Measurements from ENCODE around the gene AMD1.

- RRBS: no CpG with 5 or more reads among the region's 10 CpGs
Observed at GRCh38 chr6:109876937-109877351, 101.2 kb upstream of the GPR6 start.

- RRBS: under 1% methylated on average over 19 of the region's 69 CpGs
Observed at GRCh38 chr6:110178531-110179401, 704 bp downstream of the WASF1 start.

GRCh38 chr6:110542755-110543183 is 66.4 kb upstream of the SLC22A16 start:
- RRBS: no CpG with 5 or more reads among the region's 7 CpGs

DNA sequence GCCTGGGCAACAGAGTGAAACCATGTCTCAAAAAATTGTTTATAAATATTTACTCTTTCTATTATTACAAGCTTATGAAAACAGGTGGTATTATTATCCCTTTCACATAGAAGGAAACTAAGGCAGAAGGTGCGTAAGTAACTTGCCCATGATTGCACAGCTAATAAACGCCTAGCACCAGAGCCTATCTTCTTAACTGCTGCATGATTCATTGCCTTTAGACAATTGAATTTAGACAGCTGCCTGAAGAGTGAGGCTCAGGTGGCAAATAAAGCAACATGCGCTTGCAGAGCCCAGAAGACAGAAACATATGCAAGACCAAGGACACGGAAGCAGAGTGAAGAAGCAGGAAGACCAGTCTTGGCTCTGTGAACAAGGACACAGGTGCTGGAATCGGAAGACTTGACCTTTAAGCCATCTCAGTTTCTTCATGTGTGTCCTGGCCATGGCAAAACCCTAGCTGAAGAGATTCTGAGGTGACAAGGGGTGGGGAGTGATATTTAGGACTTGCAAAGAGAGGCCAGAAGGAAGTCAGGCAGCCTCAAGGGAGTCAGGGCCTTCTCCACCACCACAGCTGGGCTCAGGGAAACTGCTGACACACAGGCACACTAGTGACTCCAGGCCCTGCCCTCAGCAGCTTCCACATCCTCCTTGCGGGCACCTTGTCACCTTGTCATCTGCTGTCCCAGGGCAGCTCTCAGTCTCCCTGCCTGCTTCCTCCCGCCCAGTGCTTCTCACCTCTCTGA is 91.7 kb upstream of the SLC22A16 start:
- RRBS: no CpG with 5 or more reads among the region's 7 CpGs

- RRBS: no CpG with 5 or more reads among the region's 7 CpGs
Observed at GRCh38 chr6:110771767-110772308, 43.4 kb downstream of the CDK19 start.

DNA sequence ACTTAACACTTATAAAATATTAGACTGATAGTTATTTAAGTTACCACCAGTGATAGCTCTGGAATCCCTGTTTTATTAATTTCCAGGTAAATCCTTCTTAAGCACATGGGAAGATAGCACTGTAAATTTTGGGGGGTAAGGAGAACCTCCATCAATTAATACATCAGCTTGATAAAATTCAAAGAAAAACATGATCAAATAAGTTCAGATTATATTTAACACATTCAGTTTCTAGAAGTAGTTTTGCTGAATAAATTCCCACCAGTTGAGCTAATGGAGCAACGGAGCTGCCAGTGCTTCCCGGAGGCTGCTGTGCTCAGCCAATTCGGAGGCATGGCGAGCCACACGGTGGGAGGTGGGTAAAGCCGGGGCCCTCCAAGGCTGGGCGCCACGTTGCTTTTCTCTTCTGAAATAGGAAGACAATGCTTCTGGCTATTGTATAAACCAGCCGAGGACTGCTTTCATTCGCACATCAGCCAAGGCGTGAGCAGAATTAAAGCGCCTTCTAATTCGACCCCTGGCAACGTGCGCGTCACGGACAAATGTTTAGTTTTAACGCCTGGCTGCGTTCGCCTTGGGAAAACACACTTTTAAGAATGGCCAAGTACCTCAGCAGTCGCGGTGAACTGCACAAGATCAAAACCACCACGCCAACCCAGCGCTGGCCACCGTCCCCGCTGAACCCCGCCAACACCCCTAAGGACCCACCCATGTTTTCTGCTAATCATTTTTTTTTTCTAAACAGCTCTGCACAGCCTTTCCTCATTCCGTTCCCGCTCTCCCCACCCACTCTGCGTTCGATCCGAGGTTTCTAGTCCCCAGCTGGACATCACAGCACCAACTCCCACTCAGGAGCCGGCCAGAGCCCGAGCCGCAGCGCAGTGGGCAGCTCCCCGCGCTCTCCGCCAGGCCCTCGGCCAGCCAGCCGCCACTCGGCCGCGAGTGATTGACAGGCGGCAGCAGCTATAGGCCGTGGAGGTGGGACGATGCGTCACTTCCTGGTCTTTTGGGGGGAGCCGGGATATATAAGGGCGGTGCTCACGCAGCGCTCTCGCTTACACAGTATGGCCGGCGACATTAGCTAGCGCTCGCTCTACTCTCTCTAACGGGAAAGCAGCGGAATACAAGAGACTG is at the start of gene AMD1:
Gene AMD1, plus strand, starts transcription at position 1,054 of the 1,134 bp plus-strand sequence.
- RRBS: 1% methylated on average over 9 of the region's 59 CpGs

GRCh38 chr6:110894013-110894869 is 19.7 kb downstream of the AMD1 start:
- RRBS: no CpG with 5 or more reads among the region's 4 CpGs

GRCh38 chr6:110959380-110959655 is 812 bp downstream of the GTF3C6 start:
- RRBS: no CpG with 5 or more reads among the region's 3 CpGs

DNA sequence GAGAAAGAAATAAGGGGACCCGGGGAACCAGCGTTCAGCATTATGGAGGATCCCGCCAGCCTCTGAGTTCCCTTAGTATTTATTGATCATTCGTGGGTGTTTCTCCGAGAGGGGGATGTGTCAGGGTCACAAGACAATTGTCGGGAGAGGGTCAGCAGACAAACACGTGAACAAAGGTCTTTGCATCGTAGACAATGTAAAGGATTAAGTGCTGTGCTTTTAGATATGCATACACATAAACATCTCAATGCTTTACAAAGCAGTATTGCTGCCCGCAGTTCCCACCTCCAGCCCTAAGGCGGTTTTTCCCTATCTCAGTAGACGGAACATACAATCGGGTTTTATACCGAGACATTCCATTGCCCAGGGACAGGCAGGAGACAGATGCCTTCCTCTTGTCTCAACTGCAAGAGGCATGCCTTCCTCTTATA is 3.9 kb upstream of the MFSD4B start:
- RRBS: no CpG with 5 or more reads among the region's 13 CpGs

DNA sequence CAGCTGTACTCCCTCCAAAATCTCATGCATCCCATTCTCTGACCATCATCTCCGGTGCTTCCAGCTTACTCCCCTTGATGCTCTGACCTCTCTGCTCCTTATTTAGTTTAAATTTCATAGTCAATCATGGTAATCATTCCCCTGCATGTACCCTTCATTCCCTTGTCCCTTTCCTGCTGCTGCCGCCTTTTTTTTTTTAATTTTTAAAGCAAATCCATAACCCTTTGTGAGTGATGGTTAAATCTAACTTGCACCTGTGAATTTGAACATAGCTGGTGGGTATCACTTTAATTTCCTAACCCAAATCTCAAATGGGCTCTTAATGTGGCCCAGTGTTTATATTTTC is 86.4 kb downstream of the MFSD4B start:
- RRBS: no CpG with 5 or more reads among the region's 2 CpGs

DNA sequence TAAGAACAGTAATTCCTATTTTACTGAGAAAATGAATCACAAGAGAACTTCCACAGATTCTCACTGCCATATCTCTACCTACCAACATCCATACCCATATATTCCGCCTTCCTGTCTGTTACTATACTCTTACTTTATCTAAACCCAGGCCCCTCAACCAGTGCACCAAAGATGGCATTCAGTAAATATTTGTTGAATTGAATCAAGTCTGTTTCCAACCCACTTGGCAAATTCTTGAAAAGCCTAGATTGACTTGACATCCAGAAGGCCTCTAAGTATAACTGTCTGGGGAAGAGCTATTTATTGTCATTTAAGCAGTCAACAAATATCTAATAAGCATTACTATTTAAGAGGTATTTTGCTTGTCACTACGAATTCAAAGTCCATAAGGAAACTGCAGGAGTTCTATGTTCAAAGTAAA is 86.9 kb downstream of the MFSD4B start:
- RRBS: no CpG with 5 or more reads among the region's 2 CpGs

GRCh38 chr6:111481513-111481814 is 1.6 kb downstream of the REV3L start:
- RRBS: no CpG with 5 or more reads among the region's 1 CpG

- RRBS: no CpG with 5 or more reads among the region's 6 CpGs
Observed at GRCh38 chr6:111608952-111609434, 3.3 kb upstream of the TRAF3IP2 start.

- RRBS: 33% methylated on average over 1 of the region's 9 CpGs
Observed at GRCh38 chr6:111663012-111663604, 57.4 kb upstream of the TRAF3IP2 start.

DNA sequence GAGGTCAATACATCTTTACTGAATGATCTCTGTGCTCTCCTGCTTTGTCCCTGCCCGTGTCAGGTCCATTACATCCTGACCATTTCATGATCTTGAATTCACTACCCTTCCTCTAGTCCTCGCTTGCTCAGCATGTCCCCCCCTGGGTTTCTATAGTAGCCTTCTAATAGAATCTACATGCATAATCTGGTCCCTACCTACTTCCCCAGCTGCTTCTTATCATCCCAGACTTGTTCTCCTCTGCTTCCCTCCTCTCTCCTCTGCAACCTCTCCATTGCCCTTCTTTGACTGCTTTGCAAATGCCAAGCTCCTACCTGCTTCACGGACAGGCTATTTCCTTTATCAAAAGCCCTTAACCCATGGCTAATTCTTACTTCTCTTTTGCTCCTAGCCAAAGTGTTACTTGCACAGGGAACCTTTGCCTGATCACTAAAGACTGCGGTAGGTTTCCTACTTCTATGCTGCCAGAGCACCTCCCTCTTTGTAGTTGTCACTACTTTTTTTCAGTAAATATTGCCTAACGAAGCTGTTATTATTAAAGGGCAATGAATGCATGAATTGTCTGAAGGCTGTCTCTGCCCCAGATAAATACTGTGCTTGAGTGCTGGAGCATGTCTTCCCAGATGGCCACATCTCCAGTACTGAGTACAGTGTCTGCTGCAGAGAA is 73.3 kb upstream of the TRAF3IP2 start:
- RRBS: no CpG with 5 or more reads among the region's 5 CpGs

GRCh38 chr6:111698388-111698594 is 92.6 kb upstream of the TRAF3IP2 start:
- RRBS: no CpG with 5 or more reads among the region's 3 CpGs

DNA sequence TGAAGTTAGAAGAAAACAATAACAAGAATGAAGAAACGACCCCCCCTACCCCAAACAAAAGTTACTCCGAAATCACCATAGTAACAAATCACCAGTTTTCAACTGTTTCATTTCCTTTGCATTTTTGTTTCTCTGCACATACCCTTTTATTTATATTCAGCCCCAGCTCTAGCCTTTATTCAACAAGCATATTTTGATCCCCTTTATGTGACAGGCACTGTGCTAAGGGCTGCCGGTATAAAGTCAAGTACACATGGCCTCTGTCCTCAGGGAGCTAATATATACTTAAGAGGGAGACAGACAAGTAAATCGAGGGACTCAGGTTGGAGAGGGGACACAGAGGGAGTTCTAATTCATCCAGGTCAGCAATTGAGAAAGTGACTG is 129.0 kb upstream of the TRAF3IP2 start:
- RRBS: no CpG with 5 or more reads among the region's 4 CpGs

DNA sequence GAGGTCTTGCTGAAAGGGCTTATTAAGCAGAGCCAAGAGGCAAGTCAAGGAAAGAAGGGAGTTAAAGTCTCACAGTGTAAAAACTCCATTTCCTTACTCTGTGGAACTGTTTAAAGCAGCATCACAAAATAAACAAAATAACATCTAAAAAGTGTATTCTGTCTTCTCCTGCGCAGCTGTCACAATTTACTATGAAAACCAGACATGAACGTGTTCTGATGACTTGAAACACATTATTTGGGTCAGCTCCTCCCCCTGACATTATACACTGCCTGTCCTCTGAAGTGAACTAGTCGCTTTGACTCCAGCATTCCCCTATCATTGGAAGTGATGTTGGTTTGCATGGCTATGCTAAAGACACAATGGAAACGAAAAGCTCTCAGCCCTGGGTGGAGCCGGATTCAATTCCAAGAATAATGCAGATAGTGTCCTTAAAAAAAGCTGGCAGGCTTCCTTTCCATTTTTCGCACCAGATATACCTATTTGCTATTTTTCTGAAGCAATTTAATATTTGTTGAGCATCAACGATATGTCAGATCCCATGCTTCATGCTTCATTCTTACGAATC is 125.9 kb downstream of the FYN start:
- RRBS: no CpG with 5 or more reads among the region's 8 CpGs

DNA sequence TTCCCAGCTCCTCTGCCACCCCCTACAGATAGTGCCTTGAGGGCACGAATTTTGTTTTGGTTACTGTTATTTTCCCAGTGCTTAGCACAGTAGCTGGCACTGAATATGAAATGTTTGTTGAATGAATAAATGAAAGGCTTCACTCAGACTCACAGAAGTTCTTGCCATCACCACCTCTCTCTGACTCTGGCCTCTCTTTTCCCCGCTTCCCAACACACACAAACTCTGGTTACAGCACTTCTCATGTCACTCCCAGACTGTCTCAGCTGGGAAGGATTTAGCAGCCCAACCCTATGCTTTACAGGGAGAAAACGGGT is 88.0 kb downstream of the FYN start:
- RRBS: no CpG with 5 or more reads among the region's 3 CpGs

DNA sequence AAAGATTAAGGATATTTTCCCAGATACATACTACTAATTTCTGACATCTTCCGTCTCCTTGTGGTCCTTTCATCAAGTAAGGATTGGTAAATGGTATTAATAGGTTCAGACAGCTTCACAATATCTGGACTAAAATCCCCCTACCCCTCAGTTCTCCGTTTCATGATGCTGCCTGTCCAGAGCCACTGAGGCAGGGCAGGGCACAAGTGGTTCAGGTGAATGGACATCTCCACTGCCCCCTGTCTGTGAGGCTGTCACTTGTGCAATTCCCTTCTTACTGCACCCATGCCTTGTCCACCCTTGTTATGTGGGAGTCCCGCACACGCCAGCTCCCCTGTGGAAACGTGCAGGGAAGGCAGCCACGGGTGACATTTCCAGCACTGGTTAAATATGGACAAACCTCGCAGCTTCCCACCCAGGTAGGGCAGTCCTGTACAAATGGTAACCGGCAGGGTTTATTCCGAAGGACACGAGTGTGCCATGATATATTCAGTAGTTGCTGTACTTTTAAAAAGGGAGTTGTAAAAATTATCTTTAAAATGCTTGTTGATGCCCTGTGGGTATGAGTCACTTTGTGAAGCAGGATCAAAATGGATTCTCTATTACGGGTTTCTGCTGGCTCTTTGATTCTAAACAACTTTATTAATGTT is 73.6 kb downstream of the FYN start:
- RRBS: no CpG with 5 or more reads among the region's 11 CpGs